Tibial nerve (tissue), 3 donors: ENCODE results near the gene CELF2.

- PRO-cap, result no peak
- RAMPAGE, long total RNA, 3 experiments, result no peak in any of the 3 experiments
Measured at GRCh38 chr10:11012282-11013415, 5.0 kb upstream of the CELF2 start.

- PRO-cap, result bidirectional peak, plus-strand start at chr10:11014997, minus-strand start at chr10:11014721
- RAMPAGE, long total RNA, 3 experiments, result no peak in any of the 3 experiments
Measured at GRCh38 chr10:11014558-11015241, 3.0 kb upstream of the CELF2 start.

GRCh38 chr10:11017240-11018440 is at the start of gene CELF2:
TSS of gene CELF2 (plus strand) at chr10:11017872.
- PRO-cap, result bidirectional peak, plus-strand start at chr10:11017963, minus-strand start at chr10:11018024
- RAMPAGE, long total RNA, 3 experiments, result start-site peak on the plus strand in 2 of 3 experiments, at chr10:11018043-11018131 at its widest, 60 to 228 reads per replicate

- PRO-cap, result bidirectional peak, plus-strand start at chr10:11018763, minus-strand start at chr10:11018577
- RAMPAGE, long total RNA, 3 experiments, result no peak in any of the 3 experiments
Measured at GRCh38 chr10:11018441-11018880, 789 bp downstream of the CELF2 start.

DNA sequence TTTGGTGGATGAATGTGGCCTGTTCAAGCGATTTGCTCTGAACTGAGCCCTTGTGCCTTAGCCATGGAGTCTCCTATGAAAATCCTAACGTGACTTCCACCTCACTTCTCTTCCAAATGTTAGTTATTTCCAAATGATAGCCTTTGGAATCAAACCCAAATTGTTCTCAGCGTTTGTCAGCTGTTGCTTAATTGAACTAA is 2.3 kb downstream of the CELF2 start:
- PRO-cap, result no peak
- RAMPAGE, long total RNA, 3 experiments, result no peak in any of the 3 experiments

- PRO-cap, result no peak
- RAMPAGE, long total RNA, 3 experiments, result no peak in any of the 3 experiments
Measured at GRCh38 chr10:11073444-11074027, 55.9 kb downstream of the CELF2 start.

GRCh38 chr10:11156520-11156995 is 138.9 kb downstream of the CELF2 start:
- PRO-cap, result no peak
- RAMPAGE, long total RNA, 3 experiments, result no peak in any of the 3 experiments

GRCh38 chr10:11177689-11178436 is 160.2 kb downstream of the CELF2 start:
- PRO-cap, result no peak
- RAMPAGE, long total RNA, 3 experiments, result no peak in any of the 3 experiments

DNA sequence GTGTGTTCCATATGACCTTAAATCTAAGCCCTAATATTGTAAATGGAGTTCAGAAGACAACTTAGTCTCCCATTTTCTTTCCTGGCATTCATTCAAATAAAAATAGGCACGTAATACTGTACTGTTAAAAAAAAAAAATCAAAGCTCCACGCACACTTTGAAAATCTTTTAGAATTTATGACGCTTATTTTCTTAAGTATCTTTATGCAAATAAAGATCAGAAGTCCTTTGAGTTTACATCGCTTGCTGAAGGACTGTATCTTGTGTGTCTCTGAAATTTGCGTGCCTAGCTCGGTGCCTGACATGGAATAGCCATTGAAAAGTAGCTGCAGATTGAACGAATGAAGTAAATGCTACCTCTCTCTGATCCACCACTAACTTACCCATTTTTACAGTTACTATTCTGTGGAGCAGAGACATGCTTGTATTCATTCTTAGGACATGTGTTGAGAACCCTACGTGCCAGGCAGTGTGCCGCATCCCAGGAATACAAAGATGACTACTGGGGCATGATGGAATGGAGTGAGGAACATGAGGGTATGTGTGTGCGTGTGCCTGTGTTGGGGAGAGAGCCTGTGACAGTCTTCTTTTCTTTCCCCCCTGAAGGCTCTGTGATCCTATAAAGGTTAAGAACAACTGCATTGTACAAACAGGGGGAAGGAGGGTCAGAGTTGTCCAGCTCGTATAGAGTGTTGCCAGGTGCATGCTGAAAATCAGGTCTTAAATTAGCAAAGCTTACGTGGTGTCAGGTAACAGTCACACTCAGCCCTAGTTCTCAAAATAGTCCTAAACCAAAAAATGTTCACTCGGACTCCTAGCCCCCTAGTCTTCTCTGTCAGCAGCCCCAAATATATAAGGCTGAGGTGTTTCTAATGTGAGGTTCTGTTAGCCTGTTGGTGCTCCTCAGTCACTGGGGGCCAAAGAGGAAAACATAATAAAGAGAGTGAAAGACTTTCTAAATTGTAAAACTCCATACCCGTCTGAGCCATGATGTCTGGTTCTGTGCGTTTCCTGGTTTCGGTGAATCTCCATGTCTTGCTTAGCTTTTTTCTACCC is 161.8 kb downstream of the CELF2 start:
- PRO-cap, result no peak
- RAMPAGE, long total RNA, 3 experiments, result no peak in any of the 3 experiments

- PRO-cap, result no peak
- RAMPAGE, long total RNA, 3 experiments, result no peak in any of the 3 experiments
Measured at GRCh38 chr10:11212609-11213116, 195.0 kb downstream of the CELF2 start.

DNA sequence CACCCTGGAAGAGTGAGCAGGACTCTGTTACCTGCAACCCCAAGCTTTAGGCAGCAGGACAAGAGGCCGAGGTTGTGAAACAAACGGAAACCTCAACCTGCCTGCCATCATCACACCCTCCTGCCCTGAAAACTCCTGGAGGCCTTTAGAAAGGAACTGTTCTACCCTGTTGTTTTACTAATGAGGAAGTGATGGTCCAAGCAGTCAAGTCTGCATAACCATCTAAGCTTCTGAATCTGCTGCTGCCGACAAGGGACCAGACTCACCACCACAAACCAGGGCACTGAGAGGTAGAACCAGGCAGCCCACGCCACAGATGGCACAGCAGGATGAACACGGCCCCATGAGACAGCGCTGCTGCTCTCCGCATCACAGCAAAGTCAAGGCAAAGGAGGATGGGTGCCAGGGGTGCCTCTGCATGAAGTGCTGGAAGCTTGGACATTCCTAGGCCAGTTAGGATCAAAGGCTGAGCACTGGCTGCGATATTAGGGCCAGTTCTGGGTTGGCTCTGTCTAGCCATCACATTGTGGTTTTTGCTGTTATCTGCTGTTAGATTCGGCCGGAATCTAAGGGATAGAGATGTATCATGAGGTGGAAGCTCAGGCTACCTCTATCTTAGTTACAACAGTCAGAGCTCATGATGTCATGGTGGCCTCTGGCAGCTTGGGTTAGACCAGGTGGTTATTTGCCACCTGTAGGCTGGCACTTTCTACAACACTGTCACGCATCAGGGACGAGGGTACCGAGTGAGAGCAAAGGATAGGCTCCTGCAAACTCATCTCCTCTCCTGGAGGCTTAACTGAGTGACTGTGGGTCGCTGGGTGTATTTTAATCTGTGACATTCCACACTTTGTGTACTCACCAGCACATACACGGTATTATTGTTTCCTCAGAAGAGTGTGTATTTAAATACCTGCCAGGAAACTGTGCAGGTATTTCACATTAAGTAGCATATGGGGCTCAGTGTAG is 209.7 kb downstream of the CELF2 start:
- PRO-cap, result no peak
- RAMPAGE, long total RNA, 3 experiments, result no peak in any of the 3 experiments

GRCh38 chr10:11242309-11243050 is 224.8 kb downstream of the CELF2 start:
- PRO-cap, result no peak
- RAMPAGE, long total RNA, 3 experiments, result no peak in any of the 3 experiments

- PRO-cap, result no peak
- RAMPAGE, long total RNA, 3 experiments, result no peak in any of the 3 experiments
Measured at GRCh38 chr10:11245075-11245361, 227.3 kb downstream of the CELF2 start.

- PRO-cap, result no peak
- RAMPAGE, long total RNA, 3 experiments, result no peak in any of the 3 experiments
Measured at GRCh38 chr10:11246430-11247073, 228.9 kb downstream of the CELF2 start.

DNA sequence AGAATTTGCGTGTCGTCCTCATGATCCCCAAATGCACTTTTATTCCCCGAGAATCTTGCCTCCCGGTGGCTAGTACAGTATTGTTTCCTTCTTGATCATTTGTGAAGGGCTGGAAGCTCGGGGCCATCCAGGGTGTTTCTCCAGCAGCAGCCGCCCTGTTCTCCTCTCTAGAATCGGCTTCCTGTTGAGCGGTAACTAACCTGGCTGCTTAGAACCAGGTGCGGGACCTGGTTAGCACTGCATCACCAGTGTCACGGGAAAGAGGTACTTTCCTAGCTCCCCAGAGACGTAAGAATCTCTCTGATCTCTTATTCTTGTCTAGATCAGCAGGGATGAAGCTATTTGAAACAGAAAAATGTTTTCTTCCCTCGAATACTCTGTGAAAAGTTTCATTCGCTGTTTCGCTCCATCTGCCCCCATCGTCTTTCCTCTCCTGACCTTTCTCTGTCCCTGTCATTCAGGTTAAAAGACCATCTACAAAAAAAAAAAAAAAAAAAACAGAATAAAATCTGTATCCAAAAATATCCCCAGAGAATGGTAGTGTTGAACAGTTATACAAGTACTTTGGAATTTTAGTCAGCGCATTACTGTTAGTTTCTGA is 239.3 kb downstream of the CELF2 start:
- PRO-cap, result no peak
- RAMPAGE, long total RNA, 3 experiments, result no peak in any of the 3 experiments

DNA sequence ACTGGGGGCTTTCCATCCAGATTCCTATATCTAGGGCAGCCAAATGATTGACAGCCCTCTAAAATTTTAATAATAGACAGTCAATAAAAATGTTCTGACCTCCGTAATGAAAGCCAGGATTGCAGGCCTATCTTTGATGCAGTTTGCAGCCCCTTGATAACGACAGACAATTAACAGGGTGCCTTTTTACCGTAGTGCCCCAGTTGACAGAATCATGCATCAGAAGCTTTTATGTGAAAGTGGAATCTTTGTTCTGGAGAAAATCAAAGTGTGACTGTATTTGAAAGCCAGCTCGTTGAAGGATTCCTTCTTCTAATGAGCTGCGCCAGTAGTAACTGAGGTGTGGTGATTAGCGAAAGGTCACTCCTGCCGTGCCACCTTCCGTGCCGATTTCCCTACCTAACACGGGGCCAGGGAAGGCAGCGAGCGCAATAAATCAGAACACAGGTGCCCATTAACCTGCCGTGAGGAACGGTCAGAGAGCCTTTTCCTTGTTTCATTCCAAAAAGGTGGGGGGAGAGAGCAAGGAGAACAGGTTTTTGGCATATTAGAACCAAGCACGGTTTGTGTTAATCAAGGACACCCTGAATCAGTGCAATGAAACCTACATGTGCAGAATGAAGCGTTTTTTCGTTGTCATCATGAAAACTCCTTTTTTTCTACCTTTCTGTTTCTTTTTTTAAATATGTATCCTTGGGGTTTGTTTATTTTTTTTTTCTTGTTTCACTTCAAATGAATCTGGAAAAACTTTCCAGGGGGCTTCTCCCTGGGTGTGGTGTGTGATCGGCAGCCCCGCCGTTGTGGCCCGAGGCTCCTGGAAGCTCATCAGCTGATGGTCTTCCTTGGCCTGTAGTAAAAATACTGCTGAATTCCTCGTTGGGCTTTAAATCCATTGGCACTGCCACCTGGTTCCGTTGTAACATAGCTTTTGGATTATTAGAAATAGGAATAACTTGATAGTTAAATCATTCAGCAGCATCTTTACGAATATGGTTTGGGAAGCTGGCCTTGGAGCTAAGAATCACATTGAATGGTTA is 258.1 kb downstream of the CELF2 start:
- PRO-cap, result no peak
- RAMPAGE, long total RNA, 3 experiments, result no peak in any of the 3 experiments

DNA sequence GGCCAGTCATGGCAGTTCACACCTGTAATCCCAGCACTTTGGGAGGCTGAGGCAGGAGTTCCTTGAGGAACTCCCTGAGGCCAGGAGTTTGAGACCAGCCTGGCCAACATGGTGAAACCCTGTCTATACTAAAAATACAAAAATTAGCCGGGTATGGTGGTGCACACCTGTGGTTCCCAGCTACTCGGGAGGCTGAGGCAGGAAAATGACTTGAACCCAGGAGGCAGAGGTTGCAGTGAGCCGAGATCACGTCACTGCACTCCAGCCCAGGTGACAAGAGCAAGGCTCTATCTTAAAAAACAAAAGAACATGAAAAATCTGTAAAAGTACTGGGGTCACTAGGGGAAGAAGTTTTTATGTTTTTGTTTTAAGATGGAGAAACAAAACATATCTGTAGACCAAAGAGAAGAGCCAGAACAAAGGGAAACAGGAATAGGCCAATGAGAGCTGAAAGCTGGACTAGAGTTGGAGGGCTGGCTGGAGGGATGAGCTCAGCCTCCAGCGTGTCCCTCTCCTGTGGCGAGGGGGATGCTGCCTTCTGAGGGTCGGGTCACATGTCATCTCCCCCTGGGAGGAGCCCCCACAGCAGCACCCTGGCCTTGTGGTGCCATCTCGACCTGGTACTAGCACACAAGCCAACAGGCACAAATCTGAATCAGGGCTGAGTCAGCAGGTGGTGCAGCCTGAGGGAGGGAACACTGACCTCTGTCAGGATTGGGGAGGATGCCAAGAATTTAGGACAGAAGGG is 280.2 kb downstream of the CELF2 start:
- PRO-cap, result no peak
- RAMPAGE, long total RNA, 3 experiments, result no peak in any of the 3 experiments

DNA sequence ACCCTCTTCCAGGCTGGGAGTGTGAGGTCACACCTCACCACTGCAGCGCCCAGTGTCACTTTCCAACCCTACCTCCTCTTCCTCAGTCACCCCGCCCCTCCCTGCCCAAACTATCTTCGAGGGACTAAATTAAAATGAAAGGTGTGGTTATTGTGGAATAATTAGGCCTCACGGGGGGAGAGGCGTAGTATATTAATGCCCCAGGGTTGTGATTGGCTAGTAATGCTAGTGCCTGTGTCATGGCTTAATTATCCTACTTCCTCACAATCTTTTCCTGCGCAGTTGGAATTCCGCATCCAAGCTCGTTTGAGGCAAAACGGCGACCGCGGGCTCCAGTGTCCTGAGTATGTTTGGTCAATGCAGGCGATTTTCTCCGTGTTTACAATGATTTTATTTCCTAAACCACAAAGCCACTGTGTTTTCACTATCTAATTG is 282.8 kb downstream of the CELF2 start:
- PRO-cap, result no peak
- RAMPAGE, long total RNA, 3 experiments, result no peak in any of the 3 experiments

GRCh38 chr10:11335792-11336219 is 275.6 kb downstream of the USP6NL start:
- PRO-cap, result no peak
- RAMPAGE, long total RNA, 3 experiments, result no peak in any of the 3 experiments

GRCh38 chr10:11344542-11344934 is 266.9 kb downstream of the USP6NL start:
- PRO-cap, result no peak
- RAMPAGE, long total RNA, 3 experiments, result no peak in any of the 3 experiments